Cardiac ventricle fibroblast (primary cell): ENCODE results near the gene NME6.

DNA sequence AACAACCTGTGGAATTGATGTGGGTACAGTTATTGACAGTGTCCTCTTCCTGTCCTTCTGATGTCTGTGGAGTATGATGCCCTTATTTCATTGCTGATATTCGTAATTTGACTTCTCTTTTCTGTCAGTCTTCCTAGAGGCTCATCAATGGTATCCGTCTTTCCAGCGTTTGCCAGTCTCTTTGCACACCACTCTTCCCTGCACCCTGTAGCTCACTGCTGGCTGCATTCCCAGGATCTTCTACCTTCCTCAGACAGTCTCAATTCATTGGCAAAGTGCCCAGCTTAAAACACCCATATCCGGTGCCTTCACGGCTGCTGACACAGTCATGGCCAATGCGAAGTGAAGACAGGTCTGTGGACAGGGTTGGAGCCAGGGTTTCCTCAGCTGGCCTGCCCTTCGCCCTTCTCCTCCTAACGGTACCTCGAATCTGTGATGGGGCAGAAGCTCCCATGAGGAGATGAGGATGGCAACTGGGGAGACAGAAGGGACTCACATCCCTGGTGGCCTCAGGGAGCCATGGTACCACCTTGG, 36.1 kb downstream of the PTH1R start:
- RAMPAGE, long total RNA, result no peak

- RAMPAGE, long total RNA, result no peak
Measured at GRCh38 chr3:46915227-46915663, 37.7 kb downstream of the PTH1R start.

DNA sequence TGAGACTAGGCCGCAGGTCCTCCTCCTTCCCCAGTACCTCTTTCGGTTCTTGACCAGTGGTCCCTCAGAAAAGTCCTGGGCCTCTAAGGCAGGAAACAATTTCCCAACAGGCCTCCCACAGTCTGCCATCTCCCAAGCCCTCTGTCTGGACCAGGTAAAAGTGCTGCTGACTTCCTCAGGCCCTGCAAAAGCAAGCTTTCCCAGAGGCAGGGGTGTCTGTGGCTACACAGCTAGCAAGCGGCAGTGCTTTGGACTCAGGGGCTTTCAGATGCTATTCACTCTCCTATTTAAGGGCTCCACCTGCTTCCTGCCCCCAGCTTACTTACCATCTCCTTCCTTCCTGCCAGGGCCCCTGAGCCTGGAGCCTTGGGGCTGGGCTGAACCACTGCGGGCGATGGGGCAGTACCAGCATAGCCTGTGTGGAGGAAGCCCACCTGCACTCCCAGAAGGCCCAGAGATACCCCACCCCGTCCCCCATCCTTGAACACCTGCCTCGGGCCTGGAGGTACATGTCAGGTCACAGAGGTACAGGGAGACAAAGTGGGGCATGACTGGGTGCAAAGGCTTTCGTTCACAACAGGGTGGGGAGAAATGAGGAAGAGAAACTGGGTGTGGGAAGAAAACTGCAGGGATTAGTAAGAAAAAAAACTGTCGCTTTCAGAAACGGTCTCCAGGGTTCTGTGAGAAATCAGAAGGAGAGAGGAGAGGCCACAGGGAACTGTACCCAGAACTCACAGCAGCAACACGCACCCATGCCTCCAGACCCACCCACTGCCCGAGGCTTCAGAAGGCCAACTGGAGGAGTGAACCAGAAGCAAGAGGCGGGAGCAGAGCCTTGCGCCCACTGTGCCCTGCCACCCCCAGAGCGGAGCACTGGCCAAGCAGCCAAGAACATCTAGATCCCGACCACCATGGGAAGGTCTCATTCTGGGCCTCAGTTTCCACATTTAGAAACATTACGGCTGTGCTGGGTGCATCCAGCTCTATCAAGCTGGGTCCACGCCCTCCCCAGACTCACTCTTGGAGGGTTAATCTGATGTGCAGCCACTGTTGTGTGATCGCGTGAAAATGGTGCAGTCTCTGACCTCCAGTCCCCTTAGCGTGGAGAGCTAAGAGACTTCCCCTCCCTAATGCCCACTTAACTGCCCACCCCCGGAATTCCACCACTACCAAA, 49.4 kb downstream of the CCDC12 start:
- RAMPAGE, long total RNA, result no peak

DNA sequence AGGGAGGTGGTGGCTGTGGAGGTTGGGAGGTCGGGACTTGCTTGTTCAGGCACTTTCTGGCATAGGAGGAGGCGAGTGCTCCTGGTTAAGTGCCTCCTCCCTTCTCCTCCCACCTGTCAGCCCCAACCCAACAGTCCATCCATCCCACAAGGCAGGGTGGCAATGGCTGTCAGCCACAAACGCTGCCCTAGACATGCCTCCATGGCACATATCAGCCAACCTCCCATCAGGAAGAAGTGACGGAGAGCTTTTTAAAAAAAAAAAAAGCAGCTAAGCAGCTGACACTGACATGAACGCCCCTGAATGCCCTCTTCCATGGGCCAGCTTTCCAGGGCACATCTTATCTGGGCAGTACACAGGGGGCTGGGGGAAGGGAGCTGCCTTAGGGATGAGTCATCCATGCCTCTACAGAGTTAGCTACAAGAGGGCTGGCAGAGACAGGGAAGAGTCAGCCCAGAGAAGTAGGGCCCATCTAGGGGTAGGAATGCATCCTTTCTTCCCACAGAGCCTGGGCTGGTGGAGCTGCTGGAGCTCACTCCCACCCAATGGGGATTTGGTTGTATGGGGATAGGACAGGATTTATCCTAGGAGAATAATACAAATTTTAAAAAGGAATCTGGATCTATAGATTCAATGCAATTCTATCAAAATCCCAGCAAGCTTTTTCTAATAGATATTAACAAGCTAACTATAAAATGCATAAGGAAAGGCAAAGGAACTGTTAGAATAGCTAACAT, 41.1 kb downstream of the CCDC12 start:
- RAMPAGE, long total RNA, result no peak

DNA sequence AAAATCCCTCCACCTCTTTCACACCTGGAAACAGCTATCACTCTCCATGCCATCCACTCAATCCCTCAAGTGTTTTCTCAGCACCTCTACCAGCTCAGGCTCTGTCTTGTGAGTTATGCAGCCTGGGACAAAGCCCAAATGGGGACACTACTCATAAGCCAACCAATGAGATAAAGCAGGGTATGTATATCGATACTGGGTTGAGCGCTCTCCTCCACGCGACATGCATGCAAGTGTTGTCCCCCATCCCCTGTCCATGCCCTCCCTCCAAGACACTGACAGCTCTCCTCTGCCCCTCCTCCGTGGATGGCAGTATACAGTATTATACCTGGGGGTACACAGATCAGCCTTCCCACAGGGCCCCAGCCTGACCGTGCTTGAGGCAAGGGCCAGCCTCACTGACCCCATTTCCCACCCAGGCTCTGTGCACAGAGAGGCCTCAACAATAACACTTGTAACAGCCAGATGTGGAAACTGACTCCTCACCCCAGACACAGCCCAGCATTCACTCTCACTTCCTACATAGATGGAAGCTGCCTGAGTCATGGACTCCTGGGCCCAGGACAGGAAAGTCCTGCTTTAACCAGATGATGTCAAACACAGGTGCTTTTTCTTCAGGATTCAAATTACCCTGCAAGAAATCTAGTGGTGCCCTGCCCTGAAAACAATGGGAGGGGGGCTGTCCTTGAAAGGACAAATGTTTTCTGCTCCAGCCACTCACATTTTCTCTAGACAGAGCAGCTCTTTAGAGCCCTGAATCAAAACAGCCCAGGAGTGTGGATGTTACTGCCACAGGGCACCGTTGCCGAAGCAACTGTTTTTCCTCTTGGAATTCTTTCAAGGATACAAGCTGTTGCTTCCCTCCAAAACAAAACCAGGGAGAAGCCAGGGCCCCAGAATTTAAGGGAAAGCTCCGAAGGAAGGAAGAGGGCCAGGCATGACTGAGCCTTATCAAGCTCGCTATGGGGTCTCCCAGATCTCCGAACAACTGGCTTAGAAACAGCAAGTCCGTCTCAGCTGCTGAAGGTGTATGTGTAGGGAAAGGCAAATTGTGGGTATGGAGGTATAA, 16.4 kb downstream of the CCDC12 start:
- RAMPAGE, long total RNA, result no peak

DNA sequence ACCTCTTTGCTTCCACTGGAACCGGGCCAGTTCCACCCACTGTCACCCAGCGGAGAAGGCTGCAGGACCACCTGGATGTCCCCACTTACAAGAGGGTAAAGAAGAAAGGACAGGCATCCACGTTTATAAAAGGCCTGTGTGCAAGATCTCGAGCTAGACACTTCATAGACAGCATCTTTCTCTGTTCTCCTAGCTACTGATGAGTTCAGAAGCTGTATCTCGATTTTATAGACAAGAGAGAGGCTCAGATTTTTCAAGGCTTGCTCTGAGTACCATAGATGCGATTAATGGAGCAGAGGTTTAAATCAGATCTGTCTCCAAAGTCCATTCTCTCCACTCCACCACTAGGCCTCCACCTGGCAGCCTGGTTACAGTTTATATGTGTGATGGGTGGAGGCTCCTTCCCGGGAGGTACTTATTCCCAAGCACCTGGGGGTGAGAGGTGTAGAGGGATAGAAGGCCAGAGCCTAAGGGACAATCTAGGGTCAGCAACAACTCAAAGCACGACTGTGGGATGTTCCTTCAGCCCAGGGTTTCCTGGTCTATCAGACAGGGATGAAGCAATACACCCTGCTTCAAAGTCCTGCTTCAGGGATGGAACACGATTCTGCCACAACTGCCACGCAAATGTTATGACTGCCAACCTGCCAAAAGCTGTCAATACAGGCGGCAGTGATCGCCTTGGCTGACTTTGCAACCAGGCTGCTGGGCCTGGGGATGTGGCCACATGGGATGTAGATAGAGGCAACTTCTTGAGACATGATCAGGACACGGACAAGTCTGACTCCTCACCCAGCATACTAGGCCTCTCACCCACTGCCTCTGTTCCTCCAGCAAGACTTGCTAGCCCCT, 8.0 kb downstream of the CCDC12 start:
- RAMPAGE, long total RNA, result no peak

- RAMPAGE, long total RNA, result no peak
Measured at GRCh38 chr3:46987188-46987667, 7.8 kb downstream of the NBEAL2 start.

DNA sequence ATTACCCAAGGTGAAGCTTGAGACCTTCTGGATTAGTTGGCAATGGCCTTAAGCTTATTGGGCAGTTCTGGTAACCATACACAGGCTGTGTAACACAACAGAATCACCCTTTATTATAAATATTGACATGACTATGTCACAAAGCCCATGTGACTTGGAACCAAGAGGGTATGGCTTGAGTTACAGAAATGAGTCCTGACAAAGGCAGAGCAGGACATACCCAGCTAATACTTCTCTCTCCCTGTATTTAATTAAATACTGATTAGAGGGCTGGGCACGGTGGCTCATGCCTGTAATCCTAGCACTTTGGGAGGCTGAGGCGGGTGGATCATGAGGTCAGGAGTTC, 43.4 kb downstream of the NBEAL2 start:
- RAMPAGE, long total RNA, result no peak

GRCh38 chr3:47163059-47163496, 835 bp downstream of the SETD2 start:
- RAMPAGE, long total RNA, result no peak

DNA sequence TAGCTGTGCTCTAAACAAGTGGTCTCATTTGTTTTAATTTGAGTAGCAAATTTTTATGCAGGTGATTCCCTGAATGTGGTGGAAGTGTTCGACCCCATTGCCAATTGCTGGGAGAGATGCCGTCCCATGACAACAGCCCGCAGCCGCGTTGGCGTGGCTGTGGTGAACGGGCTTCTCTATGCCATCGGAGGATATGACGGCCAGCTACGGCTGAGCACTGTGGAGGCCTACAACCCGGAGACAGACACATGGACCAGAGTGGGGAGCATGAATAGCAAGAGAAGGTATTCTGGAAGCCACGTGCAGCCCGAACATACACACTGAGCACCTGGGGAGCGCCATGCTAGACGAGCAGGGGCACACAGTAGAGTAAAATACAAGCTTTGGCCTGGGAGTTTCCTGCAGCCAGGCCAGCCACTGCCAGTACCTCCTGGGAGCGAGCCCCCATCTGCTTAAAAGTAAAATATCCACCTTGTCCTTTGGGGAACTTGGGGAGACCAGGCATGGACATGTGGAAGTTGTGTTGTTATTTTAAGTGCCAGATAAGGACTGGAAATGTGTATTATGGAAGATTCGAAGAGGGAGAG, 44.3 kb upstream of the PTPN23 start:
- RAMPAGE, long total RNA, result no peak

- RAMPAGE, long total RNA, result no peak
Measured at GRCh38 chr3:47381329-47381801, 544 bp downstream of the PTPN23 start.

GRCh38 chr3:47406115-47406996, 25.5 kb downstream of the PTPN23 start:
- RAMPAGE, long total RNA, result no peak

- RAMPAGE, long total RNA, result no peak
Measured at GRCh38 chr3:47578040-47578516, 587 bp downstream of the CSPG5 start.

- RAMPAGE, long total RNA, result no peak
Measured at GRCh38 chr3:47720530-47721107, 61.1 kb downstream of the SMARCC1 start.

GRCh38 chr3:47911891-47912453, 104.2 kb downstream of the MAP4 start:
- RAMPAGE, long total RNA, result no peak

- RAMPAGE, long total RNA, result no peak
Measured at GRCh38 chr3:47996001-47996458, 20.2 kb downstream of the MAP4 start.

GRCh38 chr3:48188467-48188902, 268 bp upstream of the CDC25A start:
- RAMPAGE, long total RNA, result no peak

- RAMPAGE, long total RNA, result no peak
Measured at GRCh38 chr3:48301248-48301829, at the start of gene NME6. TSS of gene NME6 (minus strand) at chr3:48301367.

GRCh38 chr3:48402068-48402722, 27.7 kb downstream of the PLXNB1 start:
- RAMPAGE, long total RNA, result no peak

DNA sequence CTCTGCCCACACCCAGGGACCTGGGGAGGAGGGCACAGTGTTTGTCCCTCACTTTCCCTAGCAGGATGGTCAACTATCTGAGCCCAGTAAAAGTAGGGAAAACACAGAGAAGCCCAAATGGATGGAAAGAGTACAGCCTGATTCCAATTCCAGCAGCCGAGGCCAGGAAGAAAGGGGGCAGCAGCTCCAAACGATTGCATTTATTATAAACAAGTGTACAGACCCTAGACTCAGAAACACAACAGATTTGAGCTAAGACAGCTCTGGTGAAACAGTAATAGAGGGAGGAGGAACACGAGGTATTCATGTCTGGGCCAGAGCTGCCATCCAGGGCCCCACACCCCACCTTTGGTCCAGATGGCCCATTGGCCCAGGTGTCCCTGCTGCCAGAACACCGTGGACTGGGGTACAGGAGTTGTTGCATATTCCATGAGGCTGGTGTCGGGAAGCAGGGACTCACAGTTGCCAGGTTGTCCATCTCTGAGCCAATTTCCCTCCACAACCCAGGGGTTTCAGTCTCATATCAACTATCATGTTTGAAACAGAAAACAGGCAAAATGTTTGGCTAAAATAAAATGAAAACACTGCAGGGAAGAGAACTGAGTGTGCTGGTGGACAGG, 1.8 kb downstream of the TREX1 start:
- RAMPAGE, long total RNA, result no peak